Measurements from ENCODE around the gene GLRX3.

DNA sequence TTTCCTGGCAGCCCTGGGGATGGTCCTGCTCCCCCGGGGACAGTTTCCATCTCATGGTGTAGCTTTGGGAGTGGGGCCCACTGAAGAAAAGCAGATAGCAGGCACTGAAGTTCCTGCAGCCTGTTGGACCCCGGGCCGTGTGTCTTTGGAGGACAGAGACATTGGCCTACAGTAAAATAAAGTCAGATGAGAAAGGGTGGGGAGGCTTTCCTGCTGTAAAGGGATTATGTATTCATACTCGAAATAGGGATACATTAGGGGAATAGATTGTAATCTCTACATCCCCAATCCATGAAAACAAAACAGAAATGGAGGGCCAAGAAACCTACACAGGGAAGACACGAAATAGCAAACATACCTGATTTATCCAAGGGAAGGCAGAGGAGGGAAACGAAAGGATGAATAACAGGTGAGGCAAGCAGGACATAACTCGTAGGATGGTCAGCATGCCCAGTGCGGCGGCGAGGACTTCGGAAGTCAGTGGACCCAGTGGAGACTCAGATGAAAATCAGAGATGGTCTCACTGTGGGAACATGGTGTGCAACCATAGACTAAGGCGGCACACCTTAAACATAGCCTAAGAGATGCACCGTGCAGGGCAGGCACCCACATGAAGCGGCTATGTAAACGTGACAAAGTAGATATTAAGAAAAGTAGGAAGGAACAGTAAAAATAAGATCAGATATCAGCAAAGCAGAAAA is 157.4 kb downstream of the MGMT start:
- RRBS, 2 experiments: 96 to 100% methylated on average over 2 of the region's 15 CpGs

- RRBS, 2 experiments: no CpG with 5 or more reads among the region's 19 CpGs
Observed at GRCh38 chr10:129950774-129951592, 13.1 kb downstream of the EBF3 start.

DNA sequence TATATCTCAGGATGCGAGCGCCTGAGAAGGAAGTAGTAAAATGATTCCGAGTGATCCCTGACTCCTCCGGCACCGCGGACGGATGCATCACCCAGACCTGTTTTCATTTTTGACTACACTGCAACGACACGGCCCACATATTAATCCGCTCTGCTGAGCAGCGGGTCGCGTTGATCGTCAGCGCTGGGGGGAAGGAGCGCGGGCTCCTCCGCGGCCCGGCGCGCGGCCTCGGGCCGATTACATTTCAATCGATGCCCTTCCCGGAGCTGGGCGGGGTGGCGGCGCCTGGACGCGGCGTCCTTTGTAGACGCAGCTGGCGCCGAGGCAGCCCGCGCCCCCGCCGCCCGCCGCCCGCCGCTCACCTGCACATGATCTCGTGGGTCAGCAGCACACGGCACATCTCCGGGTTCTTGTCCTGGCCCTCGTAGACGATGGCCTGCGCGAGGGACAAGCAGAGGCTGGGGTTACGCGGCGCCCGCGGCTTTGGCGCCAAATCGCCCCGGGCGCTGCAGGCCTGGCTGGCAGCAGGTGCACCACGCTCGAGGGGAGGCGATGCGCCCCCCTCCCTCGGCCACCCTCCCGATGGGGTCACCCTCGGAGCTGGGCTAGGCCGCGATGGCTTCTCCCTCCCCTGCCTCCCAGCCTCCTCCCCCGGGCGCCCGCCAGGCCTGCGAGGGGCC is 5.4 kb downstream of the EBF3 start:
- RRBS, 2 experiments: 70 to 77% methylated on average over 23 of the region's 73 CpGs

GRCh38 chr10:130136118-130137129 is at the start of gene GLRX3:
GLRX3 (plus strand) TSS chr10:130136391.
- RRBS, 2 experiments: 1 to 2% methylated on average over 59 of the region's 101 CpGs

DNA sequence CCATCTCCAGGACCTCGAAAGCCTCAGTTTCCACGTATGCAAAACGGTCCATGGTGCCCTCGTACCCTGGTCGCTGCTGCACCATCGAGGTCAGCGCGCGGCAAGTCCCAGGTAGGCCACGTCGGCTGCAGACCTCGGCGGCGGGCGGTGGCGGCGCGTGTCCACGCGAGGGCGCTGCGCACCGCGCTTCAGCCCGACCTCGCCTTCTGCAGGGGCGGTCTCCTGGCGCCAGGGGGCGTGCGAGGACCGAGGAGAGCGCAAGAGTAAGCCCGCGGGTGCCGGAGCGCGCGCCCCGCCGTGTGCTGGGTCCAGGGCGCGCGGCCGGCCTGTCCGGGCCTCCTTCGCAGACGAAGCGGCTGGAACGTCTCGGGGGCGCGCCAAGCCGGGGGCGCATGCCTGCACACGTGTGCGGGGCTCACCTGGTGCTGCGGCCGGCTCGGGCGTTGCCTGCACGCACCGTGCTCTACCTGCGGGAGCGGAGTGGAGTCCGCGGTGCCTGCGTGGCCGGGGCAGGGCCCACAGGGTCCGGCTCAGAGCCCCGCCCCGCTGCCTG is 54.0 kb downstream of the GLRX3 start:
- RRBS, 2 experiments: 1 to 2% methylated on average over 36 of the region's 71 CpGs

DNA sequence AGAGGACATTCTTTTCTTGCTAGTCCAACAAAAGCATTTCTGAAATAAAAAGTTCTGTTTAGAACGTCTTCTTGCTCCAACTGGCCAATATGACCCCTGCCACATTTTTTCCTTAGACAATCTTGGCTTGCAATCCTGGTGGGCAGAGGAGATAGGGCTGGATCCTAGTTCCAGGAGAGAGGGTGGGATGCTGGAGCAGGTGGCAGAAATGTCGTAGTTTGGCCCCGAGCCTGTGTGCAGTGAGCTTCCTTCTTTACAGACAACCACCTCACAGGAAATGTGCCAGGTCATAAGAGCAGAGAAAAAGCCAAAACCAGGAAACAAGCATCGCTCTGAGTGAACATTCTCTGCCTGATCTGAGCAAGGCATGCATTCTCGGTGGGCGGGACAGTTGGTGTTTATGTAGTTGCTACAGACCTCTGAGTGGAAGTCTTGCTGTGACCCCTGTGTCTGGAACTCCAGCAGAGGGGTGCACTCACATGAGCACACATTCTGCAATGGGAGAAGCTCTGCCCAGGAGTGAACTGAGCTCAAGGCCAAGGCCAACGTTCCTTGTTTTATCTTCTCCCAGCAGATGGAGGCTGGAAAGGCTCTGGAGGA is 230.2 kb downstream of the TCERG1L start:
- RRBS, 2 experiments: no CpG with 5 or more reads among the region's 7 CpGs

- RRBS, 2 experiments: 92% methylated on average over 2 of the region's 34 CpGs; no CpG with 5 or more reads in 1 of the 2 experiments
Observed at GRCh38 chr10:131094465-131095385, 216.8 kb downstream of the TCERG1L start.

DNA sequence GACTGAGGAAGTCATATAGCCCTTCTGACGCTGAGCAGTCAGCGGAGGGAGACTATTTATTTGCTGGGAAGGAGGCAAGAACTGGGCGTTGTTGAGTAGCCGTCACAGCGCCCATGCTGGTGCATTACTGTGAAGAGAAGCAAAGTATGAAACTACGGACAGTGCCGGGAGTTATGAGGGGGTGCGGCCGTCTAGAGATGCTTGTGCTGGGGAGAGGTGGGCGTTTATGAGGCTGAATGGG is 48.5 kb upstream of the TCERG1L start:
- RRBS, 2 experiments: no CpG with 5 or more reads among the region's 10 CpGs

- RRBS, 2 experiments: 66 to 68% methylated on average over 12 of the region's 54 CpGs
Observed at GRCh38 chr10:131453048-131454256, 141.9 kb upstream of the TCERG1L start.

GRCh38 chr10:131825299-131825945 is 75.4 kb upstream of the PPP2R2D start:
- RRBS, 2 experiments: no CpG with 5 or more reads among the region's 13 CpGs

- RRBS, 2 experiments: no CpG with 5 or more reads among the region's 7 CpGs
Observed at GRCh38 chr10:131910568-131910886, 9.7 kb downstream of the PPP2R2D start.

GRCh38 chr10:132000896-132001595 is 19.3 kb upstream of the BNIP3 start:
- RRBS, 2 experiments: no CpG with 5 or more reads among the region's 19 CpGs

GRCh38 chr10:132355653-132356226 is 23.7 kb downstream of the LRRC27 start:
- RRBS, 2 experiments: no CpG with 5 or more reads among the region's 18 CpGs

- RRBS, 2 experiments: no CpG with 5 or more reads among the region's 27 CpGs
Observed at GRCh38 chr10:132422897-132423882, 26.2 kb downstream of the PWWP2B start.

- RRBS, 2 experiments: no CpG with 5 or more reads among the region's 24 CpGs
Observed at GRCh38 chr10:132459440-132460217, 62.6 kb downstream of the PWWP2B start.

GRCh38 chr10:132515663-132516033 is 21.9 kb upstream of the INPP5A start:
- RRBS, 2 experiments: 89% methylated on average over 2 of the region's 9 CpGs; no CpG with 5 or more reads in 1 of the 2 experiments

GRCh38 chr10:132571039-132571554 is 33.5 kb downstream of the INPP5A start:
- RRBS, 2 experiments: no CpG with 5 or more reads among the region's 11 CpGs

DNA sequence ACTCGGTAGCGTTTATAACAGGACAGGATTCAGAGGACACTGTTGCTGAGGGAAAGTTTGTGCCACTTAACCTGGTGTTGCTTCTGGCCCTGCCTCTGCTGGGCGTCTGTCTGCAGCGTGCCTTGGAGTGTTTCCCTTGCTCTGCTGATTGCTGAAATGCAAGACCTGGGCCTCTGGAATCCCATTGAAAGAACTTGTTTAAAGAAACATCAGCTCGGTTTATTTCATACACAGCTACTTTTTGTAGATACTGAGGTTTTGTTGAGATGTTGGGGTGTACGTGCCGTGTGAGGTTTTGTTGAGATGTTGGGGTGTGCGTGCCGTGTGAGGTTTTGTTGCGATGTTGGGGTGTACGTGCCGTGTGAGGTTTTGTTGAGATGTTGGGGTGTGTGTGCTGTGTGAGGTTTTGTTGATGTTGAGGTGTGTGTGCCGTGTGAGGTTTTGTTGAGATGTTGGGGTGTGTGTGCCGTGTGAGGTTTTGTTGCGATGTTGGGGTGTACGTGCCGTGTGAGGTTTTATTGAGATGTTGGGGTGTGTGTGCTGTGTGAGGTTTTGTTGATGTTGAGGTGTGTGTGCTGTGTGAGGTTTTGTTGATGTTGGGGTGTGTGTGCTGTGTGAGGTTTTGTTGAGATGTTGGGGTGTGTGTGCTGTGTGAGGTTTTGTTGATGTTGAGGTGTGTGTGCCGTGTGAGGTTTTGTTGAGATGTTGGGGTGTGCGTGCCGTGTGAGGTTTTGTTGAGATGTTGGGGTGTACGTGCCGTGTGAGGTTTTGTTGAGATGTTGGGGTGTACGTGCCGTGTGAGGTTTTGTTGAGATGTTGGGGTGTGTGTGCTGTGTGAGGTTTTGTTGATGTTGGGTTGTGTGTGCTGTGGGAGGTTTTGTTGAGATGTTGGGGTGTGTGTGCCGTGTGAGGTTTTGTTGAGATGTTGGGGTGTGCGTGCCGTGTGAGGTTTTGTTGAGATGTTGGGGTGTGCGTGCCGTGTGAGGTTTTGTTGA is 35.4 kb downstream of the INPP5A start:
- RRBS, 2 experiments: no CpG with 5 or more reads among the region's 29 CpGs

GRCh38 chr10:132628061-132628751 is 90.6 kb downstream of the INPP5A start:
- RRBS, 2 experiments: no CpG with 5 or more reads among the region's 16 CpGs

DNA sequence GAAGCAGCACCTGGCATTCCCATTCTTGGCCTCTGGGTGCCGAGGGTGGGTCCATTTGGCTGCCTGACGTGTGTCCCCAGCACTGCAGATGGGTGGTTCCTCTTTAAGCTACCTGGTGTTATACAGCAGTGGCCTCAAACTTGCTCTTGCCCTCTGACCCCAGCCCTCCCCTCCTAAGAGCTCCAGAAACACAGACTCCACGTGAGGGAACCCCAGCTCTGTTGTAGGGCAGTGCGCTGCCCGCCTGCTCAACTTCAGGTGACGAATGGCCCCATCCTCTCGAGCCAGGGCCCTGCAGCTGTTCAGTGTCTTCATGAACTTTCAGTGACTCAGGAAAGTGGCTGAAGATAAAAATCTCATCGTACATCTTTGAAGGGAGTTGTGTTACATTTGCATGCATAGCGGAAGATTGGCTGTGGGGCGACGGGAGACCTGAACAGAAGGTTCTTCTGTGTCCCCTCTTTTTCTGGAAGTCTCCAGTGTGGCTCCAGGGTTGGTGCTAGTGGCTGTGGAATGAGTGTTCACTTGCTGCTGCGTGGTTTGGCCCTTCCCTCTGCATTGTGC is 91.6 kb downstream of the INPP5A start:
- RRBS, 2 experiments: no CpG with 5 or more reads among the region's 12 CpGs

Measured in LNCaP clone FGC (cell line).